Cardiac atrium fibroblast (primary cell): ENCODE measurements around the gene ATP5MJ.

GRCh38 chr14:103384929-103385309 is 296 bp upstream of the MARK3 start:
- RAMPAGE, long total RNA: no peak

- RAMPAGE, long total RNA: no peak
These were observed 31.5 kb downstream of the MARK3 start for GRCh38 chr14:103416596-103417203.

- RAMPAGE, long total RNA: no peak
These were observed 38.2 kb downstream of the CKB start for GRCh38 chr14:103484495-103484829.

DNA sequence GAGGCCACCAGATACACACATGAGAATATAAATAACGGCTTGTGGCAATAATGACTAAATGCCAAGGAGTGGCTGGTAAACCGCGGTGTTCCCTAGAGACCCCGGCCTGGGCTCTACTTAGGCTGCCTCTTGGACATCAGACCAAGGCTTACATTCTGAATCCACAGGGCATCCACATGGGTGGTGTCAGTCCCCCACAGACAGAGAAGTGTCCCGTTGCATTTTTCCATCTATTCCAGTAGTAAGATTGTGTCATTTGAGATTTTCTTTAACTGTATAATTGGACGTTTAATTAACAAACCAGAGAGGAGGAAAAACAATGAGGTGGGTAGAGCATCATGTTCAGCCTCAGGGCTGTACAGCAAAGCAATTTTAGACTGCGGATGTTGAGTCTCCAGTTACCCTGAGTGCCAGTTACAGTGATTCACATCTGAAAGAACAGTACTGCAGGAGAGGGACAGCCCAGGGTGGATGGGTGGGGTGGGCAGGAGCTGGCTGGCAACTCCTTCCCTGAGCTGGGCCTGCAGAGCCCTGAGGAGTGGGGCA is 20.5 kb downstream of the CKB start:
- RAMPAGE, long total RNA: no peak

DNA sequence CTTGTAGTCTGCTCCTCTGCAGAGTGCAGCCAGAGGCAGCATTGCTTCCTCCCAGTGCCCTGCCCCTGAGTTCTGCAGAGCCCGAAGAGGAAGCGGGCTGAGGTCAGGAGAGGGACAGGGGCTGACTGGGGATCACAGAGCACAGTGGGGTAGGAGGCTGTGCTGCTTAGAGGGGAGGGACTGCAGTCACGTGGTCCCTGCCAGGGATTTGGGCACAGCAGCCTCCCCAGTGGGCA is 2.4 kb upstream of the TRMT61A start:
- RAMPAGE, long total RNA: no peak

GRCh38 chr14:103669947-103670355 is 40.9 kb downstream of the KLC1 start:
- RAMPAGE, long total RNA: no peak

- RAMPAGE, long total RNA: no peak
These were observed 39.7 kb downstream of the XRCC3 start for GRCh38 chr14:103675654-103675906.

GRCh38 chr14:103735500-103735815 is 19.8 kb downstream of the ZFYVE21 start:
- RAMPAGE, long total RNA: no peak

DNA sequence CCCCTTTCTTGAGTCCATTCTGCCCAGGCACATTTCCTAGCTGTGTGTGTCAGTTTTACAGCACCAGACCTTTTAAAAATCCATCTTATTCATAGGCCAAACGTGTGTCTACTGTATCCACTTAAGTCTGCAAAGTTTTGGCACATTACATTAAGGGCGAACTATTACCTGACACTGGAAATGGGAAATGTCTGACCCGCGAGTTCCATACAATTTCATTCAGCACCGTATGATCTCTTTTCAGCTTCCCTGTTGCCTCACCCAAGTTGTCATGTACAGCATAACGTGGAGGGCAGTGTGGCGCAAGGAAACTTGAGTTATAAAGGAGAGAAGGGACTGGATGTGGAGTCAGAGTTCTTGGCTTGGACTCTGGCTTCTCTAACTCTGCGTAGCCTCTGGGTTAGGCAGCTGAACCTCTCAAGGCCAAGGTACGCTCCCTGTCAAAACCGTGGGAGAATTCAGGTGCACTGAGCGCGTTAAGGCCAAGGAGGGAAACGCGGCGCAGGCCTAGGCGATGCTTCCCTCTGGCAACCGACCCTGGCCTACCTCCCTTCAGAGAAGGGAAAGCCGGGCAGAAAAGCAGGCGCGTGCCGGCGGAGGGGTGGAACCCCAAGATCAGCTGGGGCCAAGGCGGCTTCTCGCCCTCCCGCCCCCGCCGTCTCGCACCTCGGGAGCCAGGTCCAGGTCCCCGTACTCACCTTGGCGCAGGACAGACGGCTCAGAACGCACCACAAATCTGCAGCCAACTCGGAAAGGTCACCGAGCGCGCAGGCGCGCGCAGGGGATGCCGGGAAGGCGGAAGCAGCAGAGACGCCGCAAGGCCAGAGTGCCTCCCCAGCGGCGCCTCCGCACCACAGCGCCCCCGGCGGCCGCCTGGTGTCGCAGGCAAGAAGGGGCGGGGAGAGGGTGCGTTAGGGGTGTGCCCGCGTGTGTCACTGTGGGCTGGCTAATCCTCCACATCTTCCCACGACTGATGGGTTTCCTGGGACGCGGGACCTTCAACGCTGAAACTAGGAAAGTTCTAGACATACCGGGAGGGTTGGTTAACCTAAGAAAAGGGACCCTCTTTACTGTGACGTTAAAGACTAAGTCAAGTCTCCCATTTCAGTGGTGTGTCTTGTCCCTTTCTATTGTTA is at the start of gene ATP5MJ:
Gene ATP5MJ (minus strand): TSS at position 758 of the 1,136 bp plus-strand sequence.
- RAMPAGE, long total RNA: start-site peak on the minus strand centred at position 749 of the sequence, 57 bp wide, 7,009 and 2,251 reads in 2 replicates

DNA sequence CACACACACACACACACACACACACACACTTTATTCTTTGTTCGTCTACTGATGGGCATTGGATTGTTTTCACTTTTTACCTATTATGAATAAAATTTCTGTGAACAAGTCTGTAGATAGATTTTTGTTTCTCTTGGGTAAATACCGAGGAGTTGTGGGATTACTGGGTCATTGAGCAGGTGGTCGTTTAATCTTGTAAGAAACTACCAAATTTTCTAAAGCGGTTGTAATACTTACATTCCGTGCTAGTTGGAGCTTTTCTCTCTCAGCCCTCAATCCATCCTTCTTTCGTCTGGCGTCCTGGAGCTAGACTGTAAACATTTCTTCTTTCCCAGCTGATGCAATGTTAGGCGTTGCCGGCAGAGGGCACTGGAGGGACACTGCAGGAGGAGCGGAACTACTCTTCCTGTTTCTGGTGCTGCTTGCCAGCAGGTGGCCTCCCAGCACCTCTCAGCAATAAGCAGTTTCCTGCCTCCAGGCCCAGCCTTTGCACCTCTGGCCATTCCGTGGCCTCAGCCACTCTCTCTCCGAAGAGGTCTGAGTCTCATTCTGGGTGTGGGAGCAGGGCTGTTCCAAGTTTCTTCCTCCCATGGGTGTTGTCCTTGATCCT is 7.6 kb upstream of the ASPG start:
- RAMPAGE, long total RNA: no peak

- RAMPAGE, long total RNA: no peak
These were observed 21.3 kb upstream of the KIF26A start for GRCh38 chr14:104116744-104117797.

DNA sequence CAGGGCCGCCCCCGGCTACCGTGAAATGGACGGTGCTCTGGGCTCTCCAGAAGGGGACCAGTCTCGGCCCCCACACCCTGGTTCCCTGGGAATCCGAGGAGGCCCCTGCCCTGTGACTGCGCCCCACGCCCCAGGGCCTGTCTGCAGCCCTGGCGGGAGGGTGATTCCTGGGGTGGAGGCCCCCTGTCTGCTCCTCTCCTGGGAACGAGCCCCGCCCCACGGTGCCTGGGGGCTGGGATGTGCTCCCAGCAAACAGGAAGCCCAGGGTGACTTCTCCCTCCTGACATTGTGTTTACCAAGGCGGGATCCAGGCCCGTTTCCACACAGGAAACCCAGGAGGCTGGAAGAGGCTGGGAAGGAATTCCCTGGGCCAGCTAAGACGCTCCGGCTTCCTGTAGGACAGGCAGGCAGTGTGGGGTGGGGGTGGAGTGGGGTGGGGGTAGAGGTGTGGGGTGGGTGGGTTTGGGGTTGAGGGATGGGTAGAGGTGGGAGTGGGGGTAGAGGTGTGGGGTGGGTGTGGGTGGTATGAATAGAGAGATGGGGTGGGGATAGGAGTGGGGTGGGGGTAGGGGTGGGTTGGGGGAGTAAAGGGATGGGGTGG is 46.8 kb downstream of the KIF26A start:
- RAMPAGE, long total RNA: no peak

- RAMPAGE, long total RNA: no peak
These were observed 86.7 kb downstream of the KIF26A start for GRCh38 chr14:104225092-104225434.

DNA sequence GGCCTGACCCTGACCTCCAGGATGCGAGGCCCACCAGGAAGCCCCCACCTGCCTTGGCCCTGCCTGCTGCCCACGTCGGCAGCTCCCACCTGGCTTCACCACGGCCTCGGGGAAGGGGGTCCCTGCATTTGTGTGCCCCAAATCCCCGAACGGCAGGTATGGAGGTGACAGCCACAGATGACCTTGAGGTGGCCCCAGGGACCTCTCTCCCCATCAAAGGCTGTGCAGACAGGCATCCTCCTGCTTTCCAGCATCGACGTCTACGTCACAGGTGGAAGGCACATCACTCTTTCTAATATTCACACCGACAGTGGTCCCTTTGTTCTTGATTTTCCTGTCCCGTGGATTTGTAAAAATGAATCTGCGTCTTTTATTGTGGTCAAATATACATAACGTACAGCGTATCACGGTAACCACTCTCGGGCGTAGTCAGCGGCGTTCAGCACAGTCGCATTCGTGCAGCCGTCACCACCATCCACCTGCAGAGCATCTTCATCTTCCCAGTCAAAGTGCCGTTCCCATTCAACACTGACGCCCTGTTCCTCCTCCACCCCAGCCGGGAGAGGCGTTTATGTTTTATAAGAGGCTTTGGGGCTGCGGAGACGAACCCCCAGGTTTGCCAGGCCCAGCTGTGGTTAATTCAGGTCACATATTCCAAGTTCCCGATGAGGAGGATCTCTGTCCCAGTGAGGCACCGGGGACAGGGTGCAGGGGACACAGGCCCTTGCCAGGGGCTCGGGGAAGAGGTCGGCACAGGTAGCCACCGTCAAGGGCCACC is 189.6 kb upstream of the C14orf180 start:
- RAMPAGE, long total RNA: no peak

DNA sequence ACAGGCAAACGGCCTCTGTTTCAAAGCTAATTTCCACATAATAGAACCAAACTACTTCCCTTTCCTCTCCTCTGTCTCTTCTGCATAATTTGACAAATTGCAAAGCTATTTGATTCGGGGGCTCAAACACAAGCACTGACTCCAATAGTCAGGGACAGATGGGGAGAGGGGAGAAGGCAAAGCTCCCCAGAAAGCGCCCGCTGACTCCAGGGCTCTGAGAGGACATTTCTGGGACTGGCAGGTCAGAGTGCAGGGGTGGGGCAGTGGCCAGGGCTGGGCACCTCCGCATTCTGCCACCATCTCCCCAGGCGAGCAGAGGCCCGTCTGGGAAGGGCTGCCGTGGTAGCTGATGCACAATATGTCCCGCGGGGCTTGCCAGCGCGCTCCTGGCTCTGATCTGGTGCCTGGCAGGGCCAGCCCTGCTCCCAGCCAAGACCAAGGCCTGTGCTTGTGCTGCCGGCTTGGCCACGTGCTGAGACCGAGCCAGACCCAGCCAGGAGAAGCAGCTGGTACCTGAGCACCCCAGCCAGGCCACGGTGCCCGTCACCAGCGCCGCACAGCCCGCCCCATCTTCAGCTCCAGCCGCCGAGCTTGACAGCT is 68.8 kb upstream of the C14orf180 start:
- RAMPAGE, long total RNA: no peak

GRCh38 chr14:104563933-104564325 is 15.6 kb upstream of the C14orf180 start:
- RAMPAGE, long total RNA: no peak

- RAMPAGE, long total RNA: no peak
These were observed 23.2 kb upstream of the INF2 start for GRCh38 chr14:104666081-104666761.

- RAMPAGE, long total RNA: no peak
These were observed 7.0 kb upstream of the INF2 start for GRCh38 chr14:104682359-104682884.

- RAMPAGE, long total RNA: no peak
These were observed 8.4 kb downstream of the INF2 start for GRCh38 chr14:104697593-104698367.

DNA sequence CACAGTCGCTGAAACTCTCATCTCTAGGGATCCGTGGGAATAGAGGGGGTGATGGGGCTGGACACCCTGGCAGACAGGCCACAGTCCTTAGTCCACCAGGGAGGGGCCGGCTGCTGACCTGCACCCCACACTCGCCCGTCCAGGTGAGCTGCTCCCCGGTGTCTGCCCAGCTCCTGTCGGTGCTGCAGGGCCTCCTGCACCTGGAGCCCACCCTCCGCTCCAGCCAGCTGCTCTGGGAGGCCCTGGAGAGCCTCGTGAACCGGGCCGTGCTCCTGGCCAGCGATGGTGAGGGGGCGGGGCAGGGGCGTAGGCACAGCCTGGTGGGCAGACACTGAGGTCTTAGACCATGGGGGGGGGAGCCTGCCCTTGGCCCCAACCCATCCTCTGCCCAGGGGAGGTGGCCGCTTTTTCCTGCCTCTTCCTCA is 17.2 kb upstream of the ADSS1 start:
- RAMPAGE, long total RNA: no peak